Trachea (tissue), 1 donor: ENCODE measurements around a stretch of chr1.

DNA sequence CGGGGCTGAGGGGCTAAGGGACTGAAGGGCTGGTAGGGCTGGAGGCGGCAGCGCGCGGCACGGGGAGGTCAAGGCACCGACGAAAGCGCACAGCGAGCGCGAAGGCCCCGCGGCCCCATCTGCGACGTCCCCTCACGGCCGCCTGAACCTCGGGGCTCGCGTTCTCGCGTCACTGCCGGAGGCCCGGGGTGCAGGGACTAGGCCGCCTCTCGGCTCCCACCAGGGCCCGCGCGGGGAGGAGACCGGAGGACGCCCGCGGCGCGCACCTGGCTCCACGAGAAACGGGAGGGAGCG is 294 bp downstream of the INTS11 start:
- PRO-cap, result no peak

GRCh38 chr1:1352658-1353453 is 3.6 kb upstream of the DVL1 start:
- PRO-cap, result no peak

DNA sequence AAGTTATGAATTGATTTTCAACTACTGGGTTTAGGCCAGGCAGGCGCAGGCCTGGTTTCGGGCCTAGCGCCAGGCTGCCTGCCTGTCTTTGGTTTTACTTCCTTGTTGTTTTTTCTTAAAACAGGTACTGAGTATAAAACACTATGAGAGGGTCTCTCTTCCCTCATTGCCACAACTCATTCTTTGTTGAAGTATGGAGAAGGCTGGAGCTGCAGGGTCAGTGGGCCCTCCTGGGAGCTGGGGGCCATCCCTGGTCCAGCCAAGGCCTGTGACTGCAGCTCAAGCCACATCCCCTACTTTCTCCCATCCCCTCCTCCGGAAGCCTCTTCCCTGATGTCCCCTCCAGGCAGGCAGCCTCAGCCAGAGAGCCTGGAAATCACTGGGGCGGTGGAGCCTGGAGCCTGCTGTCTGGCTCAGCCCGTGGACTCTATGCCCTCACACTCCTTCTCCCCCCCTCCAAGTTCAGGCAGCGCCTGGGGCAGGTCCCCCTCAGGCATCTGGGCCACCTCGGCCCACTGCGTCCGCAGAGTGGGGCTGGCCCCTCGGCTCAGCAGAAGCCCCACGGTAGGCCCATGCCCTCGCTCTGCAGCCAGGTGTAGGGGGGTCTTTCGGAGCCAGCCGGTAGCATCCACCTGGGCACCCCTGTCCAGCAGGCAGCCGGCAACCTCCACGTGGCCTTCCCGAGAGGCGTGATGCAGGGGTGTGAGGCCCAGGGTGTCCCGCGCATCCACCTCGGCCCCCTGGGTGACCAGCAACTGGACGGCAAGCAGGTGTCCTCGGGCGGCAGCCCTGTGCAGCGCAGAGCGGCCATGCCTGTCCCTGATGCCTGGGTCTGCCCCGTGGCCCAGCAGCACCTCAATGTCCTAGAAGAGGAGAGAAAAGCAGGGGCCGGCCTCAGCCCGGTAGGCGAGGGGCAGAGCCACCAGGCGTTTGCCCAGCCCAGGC is 2.1 kb downstream of the ANKRD65 start:
- PRO-cap, result no peak

- PRO-cap, result no peak
These were observed 1.1 kb downstream of the TMEM88B start for GRCh38 chr1:1426517-1427363.

GRCh38 chr1:1432253-1432761 is 3.2 kb upstream of the VWA1 start:
- PRO-cap, result no peak

GRCh38 chr1:1599042-1599902 is 663 bp downstream of the FNDC10 start:
- PRO-cap, result no peak

DNA sequence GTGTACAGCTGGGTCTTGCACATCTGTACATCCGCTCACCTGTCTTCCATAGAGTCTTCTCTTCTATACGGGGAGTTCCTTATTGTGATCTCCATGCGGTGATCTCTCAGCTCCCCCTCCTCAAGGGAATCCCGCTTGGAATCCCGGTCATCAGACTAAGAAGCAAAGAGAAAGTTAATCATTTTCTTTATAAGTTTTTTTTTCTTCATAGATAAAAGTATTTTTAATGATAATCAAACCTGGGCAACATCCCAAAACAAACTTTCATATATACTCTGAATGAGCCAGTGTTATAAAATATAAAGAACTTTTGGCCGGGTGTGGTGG is 3.5 kb downstream of the CDK11B start:
- PRO-cap, result no peak

GRCh38 chr1:1786503-1787702 is 8.6 kb upstream of the NADK start:
- PRO-cap, result no peak

DNA sequence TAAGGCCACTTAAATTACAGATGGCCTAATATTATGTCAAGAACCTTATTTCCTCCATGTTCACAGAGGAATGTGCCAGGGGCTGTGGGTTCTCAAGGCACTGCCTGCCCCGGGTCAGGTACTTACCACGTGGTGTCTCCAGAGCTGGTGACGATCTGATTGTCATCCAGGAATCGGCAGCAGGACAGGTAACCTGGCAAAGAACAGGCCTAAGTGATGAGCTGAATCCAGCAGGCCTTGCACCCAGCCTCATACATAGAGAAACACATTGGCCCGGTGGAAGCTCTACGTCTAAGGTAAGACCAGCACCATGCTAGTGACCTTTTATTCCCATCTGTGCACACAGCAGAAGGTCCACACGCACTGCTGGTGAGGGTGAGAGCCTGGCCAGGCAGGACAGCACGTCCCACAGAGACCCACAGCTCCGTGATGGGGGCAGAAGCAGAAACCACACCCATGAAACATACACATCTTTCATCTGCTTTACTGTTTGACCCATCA is 14.9 kb upstream of the NADK start:
- PRO-cap, result no peak

DNA sequence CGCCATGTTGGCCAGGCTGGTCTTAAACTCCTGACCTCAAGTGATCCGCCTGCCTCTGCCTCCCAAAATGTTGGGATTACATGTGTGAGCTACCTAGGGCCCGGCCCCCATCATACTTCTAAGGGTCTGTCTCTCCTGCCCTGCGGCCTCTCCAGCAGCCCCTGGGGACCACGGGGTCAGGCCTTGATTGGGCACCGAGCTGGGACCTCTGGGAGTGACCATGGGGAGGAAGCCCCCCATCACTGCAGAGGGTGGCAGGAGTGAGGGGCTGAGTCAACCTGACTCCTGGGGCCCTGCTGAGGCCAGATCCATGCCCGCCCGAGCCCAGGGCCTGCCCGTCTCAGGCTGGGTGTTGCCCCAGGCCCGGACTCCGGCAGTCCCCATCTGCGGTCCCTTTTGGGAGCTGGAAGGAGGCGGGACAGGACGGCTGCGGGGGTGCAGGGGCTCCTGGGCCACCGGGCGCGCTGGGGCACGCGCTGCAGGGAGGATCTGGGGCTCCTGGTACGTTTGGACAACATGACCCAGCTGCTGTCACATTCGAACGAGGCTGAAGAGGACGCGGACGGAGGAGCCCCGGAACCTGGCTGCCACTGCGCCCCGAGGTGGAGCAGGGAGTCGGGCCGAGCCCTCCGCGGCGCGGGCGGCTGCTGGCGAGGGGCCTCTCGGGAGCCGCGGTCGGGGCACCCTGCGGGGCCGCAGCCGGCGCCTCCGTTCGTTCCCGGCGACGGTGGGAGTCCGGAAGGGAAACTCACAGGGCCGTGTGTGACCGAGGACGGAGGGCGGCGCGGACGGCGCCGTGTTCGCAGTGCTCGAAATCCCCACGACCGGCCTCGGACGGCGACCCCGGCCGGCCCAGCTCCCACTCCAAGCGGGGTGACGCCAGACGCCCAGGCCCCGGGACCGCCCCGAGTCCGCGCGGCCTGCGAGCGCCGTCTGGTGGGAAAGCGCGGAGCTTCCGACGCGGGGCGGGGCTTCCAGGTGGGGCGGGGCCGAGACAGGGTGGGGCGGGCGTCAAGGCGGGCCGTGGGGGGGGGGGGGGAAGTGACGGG is 6.5 kb upstream of the CALML6 start:
- PRO-cap, result bidirectional peak, plus-strand start outside the sequence, minus-strand start at position 915 of the sequence

DNA sequence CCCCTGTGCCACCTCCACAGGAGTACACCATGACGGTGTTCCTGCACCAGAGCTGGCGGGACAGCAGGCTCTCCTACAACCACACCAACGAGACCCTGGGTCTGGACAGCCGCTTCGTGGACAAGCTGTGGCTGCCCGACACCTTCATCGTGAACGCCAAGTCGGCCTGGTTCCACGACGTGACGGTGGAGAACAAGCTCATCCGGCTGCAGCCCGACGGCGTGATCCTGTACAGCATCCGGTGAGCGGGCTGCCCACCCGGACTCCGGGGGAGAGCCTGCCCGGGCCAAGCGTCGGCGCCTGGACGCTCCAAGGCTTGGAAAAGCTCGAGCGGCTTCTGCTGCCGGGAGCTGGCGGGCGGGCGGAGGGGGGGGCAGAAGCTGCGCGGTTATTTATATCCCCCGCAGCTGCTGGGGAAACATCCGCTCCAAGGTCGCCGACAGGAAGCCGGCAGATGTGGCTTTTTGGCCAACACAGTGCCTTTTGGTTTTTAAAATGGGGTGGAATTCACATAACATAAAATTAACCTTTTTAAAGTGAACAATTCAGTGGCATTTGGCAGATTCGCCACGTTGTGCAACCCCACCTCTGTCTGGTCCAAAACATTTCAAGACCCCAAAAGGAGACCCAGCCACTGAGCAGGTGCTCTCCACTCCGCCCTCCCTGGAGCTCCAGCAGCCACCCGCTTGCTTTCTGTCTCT is 6.5 kb downstream of the GABRD start:
- PRO-cap, result no peak

DNA sequence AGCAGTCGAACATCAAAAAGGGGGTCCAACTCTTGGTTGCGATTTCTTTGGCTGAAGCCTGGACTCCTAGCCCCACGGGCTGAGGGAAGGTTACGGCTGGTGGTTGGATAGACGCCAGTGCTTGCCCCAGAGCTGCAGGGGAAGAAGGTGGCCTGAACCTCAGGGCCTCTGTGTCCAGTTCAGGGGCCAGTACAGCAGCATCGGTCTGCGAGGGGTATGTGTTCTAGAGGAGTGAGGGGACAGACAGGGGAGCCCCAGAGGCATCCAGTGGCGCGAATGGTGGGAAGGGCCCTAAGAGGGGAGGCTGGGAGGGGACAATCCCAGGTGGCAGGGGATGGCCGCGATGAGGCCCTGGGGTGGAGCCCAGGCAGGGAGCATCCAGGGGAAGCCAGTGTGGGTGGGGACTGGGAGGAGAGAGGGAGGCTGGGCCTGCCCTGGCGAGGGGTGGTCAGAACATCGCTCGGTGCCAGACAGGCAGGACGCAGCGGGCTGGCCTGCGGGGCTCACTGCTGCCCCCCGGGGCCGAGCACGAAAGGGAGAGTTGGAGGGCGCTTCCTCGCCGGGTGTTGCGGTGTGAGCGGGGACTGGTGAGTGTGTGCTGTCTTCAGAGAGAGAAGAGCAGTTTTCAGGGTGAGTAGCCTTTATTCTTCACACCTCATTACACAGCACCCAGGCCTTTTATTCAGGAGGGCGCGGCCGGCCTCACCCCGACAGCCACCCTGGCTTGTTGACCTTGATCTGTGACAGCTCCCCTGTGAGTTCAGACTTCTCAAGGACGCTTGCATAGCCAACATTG is 54.3 kb downstream of the PRKCZ start:
- PRO-cap, result no peak

DNA sequence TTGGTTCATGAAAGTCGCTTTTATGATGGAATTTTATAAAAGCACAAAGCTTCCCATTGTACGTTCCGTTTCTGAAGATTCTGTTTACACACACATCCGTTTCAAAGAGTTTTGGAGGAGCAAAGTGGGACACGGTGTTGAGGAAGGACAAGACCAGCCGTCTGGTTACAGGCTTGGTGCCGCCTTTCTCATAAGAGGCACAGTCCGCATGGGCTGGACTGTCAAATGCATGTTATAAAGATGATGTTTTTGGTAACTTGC is 60.3 kb downstream of the FAAP20 start:
- PRO-cap, result no peak

DNA sequence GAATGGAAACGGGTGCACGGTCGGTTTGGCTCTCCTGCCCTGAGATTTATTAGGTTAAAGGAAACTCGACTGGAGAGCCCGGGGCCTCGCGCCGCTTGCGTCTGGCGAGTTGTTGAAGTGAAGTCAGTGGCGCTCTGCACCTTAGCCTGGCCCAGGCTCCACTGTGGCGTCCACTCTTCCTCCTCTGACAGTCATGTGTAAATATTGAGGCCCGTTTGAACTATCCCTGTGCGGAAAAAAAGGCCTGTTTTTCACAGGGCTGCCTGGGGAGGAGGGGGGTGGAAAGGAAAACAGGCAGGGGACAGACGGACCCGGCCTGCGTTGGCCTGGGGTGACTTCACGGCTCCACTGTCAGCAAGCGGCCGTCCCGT is 60.0 kb downstream of the FAAP20 start:
- PRO-cap, result no peak

- PRO-cap, result no peak
These were observed 57.6 kb downstream of the FAAP20 start for GRCh38 chr1:2136720-2137695.

DNA sequence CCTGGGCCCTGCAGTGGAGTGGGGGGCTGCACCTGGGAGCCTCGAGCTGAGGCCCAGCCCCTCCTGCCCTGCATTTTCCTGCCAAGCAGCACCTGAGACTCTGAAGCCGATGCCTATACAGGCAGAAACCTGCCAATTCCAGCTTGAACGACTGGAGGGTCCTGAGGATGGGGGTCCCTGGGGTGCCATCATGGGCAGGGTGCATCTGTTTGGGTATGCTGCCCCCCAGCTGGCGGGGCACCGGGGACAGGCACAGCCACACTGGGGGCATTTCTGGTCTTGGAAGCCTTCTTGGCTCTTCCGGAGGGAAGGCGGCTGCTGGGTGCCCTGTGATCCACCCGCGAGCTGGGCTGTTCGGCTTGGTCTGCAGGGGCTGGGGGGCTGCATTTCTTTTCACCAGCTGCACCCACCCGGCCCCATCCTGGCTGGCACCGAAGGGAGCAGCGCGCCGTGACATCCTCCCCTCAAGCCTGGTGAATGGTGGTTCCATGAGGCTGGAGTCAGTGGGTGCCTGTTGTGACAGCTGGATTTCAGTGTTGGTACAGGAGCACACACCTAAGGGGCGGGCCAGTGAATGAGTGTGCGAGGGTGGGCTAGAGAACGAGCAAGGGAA is 12.2 kb downstream of the FAAP20 start:
- PRO-cap, result no peak

- PRO-cap, result no peak
These were observed 6.8 kb downstream of the FAAP20 start for GRCh38 chr1:2187589-2188346.

DNA sequence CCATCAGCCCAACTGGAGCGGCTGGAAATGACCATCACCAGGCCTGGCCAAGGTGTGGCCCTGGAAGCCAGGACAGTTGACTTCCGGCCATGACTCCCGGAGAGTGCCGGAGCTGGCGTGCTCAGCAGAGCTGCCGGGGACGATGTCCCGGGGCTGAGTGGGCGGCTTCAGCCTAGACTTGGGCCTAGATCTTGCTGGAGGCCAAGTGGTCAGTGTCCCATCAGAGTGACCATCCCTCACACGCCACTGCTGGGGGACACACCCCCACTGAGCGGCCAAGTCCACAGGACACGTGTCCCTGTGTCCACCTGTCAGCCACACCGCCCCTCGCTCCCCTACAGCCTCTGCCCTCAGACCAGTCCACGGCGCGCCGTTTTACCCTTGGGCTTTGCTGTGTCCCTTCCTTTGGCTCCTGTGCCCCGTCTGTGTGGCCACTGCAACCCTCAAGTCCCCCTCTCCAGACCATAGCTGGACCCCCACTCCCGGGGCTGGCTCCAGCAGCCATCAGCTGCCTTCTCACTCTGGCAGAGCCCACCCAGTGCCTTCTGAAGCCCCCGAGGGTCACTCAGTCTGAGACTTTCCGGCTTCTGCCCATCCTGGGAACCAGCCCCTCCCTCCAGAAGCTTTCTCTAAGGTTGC is 4.0 kb downstream of the FAAP20 start:
- PRO-cap, result no peak

DNA sequence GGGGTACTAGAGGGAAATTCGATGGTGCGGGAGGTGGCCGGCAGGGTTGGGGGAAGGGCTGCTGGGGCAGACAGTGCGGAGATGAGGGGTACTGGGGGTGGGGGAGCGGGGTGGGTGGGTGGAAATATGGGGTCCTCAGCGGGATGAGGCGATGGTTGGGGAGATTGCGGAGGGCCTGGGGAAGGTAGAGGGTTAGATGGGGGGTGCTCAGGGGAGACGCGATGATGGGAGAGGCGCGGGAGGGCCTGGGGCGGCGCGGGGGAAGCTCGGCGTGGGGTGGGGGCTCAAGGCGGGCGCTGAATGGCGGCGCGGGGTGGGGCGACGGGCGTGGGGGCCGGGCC is 369 bp downstream of the FAAP20 start:
- PRO-cap, result no peak

GRCh38 chr1:2198561-2199612 is 4.3 kb upstream of the FAAP20 start:
- PRO-cap, result bidirectional peak, plus-strand start at chr1:2199528, minus-strand start at chr1:2199243